Temporal lobe (tissue), 2 donors: ENCODE measurements around the gene IL31RA.

DNA sequence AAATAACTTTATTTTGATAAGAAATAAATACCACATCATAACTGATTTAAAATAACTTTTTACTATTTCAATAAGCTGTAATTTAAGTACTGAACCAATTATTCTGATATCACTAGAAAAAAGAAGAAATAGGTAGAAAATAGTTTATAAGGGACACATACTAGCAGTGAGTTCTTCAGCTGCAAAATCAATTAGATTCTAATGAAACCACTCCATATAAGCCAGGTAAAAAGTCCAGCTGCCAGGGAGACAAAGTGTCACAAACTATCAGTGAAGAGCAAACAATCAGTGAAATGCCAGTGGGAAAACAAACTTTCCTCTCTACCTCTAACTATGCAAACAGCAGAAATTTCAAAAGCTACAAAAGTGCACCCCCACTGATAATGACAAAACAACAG is 637.3 kb upstream of the ITGA1 start:
- RAMPAGE, long total RNA: no peak

- RAMPAGE, long total RNA: no peak
These were observed 11.5 kb downstream of the ITGA1 start for GRCh38 chr5:52798951-52799839.

DNA sequence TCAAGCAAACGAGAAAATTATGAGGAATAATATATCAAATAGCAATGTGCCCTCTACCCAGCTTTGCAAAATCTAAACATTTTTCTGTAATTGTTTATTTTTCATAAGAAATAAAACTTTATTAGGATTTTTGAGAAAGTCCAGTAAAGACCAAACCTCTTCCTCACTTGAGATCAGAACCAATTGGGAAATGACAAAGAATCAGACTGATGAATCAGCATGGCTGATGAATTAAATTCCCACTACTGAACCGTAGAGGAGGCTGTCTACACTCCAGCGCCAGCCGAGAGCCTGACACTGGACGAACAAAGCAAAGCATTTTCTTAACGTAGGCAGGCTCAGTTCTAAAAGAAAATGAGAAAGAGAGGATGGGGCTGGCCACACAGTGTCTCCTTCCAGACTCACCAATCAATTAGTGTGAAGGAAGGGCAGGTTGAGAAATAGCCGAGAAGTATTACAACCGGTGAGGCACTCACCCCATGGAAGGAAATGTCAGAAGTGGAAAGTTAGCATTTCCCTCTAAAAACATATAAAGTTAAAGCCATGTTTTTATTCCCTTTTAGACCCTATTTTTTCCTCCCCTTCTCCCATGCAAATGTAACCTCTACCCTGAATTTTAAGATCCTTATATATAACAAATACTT is 49.3 kb downstream of the ITGA1 start:
- RAMPAGE, long total RNA: no peak

- RAMPAGE, long total RNA: no peak
These were observed 52.5 kb downstream of the ITGA1 start for GRCh38 chr5:52840080-52840673.

DNA sequence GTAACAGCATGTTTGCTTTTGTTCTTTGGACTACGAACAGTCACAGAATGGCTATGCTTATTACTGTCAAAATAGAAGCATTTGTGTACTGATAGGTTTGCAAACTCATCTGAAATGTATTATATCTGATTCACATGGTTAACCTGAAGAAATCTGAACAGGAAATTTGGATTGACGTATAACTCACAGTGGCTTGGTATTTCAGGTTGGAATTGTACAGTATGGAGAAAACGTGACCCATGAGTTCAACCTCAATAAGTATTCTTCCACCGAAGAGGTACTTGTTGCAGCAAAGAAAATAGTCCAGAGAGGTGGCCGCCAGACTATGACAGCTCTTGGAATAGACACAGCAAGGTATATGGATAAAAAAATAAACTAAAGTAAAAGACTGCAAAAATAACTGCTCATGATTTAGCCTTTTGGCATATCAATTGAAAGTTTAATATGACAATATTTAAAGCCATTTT is 94.0 kb downstream of the ITGA1 start:
- RAMPAGE, long total RNA: no peak

- RAMPAGE, long total RNA: no peak
These were observed 4.6 kb downstream of the FST start for GRCh38 chr5:53484840-53485617.

- RAMPAGE, long total RNA: no peak
These were observed 170.4 kb downstream of the NDUFS4 start for GRCh38 chr5:53730868-53731292.

GRCh38 chr5:53911525-53911899 is 351.1 kb downstream of the NDUFS4 start:
- RAMPAGE, long total RNA: no peak

- RAMPAGE, long total RNA: no peak
These were observed 292.8 kb downstream of the ARL15 start for GRCh38 chr5:54017447-54018030.

DNA sequence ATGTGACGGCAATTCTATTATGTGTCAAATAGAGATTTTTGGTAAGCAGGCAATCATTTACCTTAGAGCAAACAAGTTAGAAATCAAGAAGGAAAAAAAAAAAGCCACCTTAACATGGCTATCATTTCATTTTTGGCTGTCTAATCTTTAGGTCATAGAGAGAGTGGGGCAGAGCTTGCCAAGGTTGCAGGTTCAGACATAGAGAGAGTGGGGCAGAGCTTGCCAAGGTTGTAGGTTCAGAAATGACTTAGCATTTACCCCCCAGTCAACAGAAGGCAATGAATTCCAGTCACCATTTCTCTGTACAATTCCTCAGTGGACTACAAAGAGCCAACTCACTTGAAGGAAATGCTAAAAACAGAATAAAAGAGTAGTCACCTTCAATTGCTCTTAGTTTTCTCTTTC is 264.9 kb downstream of the ARL15 start:
- RAMPAGE, long total RNA: no peak

DNA sequence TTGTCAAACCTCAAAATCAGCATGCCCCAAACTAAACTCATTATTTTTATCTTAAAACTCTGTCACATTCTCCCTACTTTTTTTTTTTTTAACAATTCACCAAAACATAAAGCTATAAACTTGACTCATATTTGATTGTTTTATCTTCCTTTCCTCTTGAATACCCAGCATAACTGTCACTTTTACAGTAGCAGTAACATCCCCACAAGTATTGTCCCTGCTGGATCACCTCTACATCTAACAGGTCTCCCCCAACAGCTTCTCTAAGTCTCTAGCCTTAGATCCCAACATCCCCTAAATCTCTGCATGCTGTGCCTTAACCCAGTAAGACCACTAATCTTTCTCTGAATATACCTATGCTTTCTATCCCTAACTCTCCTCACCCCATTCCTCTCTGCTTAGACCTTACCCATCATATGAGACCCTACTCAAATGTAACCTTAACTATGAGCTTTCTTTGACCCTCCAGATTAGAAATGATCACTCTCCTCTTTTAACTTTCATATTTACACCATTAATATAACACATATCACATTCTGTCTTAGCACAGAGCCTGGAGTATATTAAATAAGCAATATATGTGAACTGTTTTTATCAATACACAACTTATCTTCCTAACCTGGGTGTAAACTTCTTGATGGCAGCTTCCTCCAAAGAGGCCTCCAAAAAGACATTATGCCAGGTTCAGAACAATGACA is 141.9 kb downstream of the ARL15 start:
- RAMPAGE, long total RNA: no peak

DNA sequence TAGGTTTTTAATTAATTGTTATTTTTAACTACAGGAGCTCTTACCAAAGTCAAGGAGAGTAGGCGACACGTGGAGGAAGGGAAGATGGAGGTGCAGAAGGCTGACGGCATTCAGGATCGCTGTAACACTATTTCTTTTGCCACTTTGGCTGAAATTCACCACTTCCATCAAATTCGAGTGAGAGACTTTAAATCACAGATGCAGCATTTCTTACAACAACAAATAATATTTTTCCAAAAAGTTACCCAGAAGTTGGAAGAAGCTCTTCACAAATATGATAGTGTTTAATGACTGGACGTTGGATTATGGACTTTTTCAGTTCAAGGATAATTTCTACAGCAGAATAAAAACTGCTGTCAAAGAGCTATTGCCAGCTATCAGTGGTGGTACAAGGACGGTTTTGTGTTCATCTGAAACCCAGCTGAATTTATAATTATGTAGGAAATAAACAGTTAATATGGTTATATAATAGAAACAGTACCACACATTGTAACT is 25.6 kb downstream of the SNX18 start:
- RAMPAGE, long total RNA: no peak

DNA sequence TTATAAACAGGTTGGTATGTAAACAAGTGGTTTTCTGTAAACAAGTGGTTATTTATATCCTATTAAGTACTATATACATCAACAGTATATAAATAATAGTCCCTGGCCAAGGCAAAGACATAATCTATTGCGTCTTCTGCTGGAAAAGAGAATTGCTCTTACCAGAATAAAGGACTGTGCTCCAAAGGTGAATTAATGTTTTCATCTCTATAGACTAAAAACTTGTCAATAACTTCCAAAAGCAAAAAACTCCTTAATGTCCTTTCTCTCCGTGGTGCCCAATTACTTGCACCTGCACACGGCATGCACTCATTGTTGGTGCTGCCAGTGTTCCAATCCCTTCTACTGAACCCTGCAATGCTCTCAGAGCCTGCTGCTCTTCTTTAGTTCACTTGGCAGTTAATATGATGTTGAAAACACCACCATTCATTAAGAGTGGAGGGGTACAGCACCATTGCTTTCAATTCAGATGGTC is 69.8 kb downstream of the SNX18 start:
- RAMPAGE, long total RNA: no peak

DNA sequence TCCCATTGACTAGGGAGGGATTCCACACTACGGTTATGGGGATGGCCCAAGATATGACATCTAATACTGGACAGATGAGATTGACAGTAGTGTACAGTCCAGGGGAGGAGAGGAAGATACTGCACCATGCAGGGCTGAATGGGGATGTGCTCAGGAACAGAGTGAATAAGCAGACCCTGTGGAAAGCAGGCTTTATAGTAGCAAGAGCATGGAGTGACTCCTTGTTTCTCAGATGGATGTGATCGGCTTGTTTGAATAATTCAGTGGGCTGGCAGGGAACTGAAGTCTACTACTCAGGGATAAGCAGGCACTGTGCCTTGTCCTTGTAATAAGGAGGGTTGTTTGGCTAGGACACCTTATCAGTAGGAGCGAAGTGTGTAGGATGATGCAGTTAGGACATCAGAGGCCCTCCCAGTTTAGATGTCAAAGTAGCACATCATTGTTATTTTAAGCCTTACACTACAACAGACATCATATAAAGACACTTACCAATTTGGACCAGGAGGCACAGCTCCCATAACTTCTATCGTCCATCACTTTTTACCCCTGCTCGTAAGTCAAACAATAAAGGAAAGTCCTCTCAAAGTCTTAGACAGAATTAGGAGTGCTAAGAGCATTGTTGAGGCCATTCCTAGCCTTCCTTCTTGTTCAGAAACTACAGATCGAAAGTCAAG is 218.4 kb downstream of the SNX18 start:
- RAMPAGE, long total RNA: no peak

DNA sequence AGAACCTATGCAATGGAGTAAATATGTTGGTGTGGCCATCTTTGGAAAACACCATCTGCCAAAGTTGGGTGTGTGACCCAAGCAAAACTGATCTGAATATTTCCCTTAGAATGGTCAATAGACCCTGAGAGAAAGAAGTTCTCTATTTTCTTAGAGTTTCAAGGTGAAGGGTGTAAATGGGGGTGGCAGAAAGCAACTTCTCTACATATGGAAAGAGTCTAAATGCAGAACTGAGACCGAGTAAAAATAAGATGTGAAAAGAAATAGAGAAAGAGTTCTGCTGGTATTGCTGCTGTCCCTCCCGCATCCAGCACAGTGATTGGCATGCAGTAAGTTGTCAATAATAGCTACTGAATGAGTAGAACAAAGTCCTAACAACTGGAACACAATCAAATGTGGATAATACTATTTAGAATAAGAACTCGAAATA is 212.6 kb downstream of the ESM1 start:
- RAMPAGE, long total RNA: no peak

DNA sequence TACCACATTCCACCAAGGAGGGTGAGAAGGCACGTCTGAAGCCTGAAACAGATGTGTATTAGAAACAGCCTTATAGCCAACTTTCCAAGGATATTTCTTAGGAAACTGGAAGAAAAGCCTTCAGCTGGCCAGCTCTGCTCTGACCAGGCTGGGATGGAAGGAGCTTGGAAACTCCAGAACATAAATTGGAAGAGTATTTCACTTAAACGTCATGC is 211.0 kb downstream of the ESM1 start:
- RAMPAGE, long total RNA: no peak

- RAMPAGE, long total RNA: no peak
These were observed 94.7 kb downstream of the PLPP1 start for GRCh38 chr5:55440042-55440407.

GRCh38 chr5:55516105-55516705 is 18.6 kb downstream of the PLPP1 start:
- RAMPAGE, long total RNA: no peak

DNA sequence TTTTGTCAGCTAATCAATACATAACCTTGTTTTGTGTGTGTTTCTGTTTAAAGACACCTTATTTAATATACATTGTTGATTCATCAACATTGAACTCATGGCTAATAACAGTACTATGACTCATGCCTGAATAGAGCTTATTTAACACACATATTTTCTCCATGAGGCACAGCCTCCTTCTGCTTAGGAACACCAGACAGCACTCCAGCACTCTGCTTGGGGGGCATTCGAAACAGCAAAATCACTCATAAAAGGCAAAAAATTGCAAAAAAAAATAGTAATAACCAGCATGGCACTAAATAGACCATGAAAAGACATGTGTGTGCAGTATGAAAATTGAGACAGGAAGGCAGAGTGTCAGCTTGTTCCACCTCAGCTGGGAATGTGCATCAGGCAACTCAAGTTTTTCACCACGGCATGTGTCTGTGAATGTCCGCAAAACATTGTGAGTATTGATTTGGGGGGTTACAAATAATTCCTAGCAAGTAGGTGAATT is at the start of gene IL31RA:
Gene IL31RA, plus strand, starts transcription at position 169 of the 496 bp plus-strand sequence.
- RAMPAGE, long total RNA: no peak

DNA sequence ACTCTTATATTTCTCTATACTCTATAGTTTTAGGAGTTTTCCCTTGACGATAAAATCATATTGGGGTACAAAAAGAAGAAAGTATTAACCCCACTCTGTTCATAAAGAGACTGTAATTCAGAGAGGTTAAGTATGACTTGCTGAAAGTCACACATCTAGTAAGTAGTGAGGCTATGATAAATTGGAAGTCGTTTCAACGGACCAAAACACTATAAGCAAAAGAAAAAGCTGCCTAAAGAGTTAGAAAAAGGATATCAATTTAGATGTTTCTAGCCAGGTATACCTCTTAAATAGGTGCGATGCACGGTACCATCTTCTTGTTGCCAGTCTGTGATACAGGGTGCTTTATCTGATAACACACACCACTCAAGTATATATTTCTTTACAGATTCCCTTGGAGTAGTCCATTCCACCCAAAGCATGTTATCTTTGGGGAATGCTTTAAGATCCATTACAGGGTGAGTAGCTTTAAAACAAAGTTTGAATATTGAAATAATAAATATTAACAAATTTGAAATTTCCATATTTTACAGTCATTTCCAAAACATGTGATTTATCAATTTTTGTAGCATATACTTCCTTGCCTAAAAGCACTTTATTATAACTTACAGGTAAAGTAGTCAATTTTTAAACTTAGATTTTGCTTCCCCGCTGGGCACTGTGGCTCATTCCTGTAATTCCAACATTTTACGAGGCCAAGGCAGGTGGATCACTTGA is 40.1 kb downstream of the IL6ST start:
- RAMPAGE, long total RNA: no peak